Colon Carcinoma Metastatic in the Lung (tissue), 2 donors: ENCODE measurements around the gene DBH.

- PRO-cap, 2 experiments = no peak in any of the 2 experiments
Measured at GRCh38 chr9:133440918-133441506, 18.8 kb upstream of the CACFD1 start.

- PRO-cap, 2 experiments = no peak in any of the 2 experiments
Measured at GRCh38 chr9:133527420-133528166, 2.8 kb upstream of the MYMK start.

DNA sequence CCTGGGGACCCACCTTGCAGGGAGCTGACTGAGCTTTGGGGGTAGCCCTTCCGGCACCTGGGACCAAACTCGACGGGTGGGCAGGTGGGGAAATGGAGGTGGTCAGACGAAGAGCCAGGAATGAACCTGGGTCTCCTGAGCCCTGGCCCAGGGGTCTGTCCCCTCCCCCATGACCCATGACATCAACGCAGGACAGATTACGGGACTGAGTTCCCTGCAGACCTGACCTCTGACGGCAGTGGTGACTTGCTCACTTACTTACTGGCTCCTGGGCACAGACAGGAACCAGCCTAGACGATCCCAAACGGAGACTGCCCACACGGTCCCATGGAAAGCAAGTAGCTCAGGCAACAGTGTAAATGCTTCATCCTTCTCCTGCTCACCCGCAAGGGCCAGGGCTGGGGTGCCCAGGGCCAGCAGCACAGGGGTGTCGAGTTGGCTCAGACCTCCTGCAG, 5.4 kb downstream of the ADAMTSL2 start:
- PRO-cap, 2 experiments = no peak in any of the 2 experiments

DNA sequence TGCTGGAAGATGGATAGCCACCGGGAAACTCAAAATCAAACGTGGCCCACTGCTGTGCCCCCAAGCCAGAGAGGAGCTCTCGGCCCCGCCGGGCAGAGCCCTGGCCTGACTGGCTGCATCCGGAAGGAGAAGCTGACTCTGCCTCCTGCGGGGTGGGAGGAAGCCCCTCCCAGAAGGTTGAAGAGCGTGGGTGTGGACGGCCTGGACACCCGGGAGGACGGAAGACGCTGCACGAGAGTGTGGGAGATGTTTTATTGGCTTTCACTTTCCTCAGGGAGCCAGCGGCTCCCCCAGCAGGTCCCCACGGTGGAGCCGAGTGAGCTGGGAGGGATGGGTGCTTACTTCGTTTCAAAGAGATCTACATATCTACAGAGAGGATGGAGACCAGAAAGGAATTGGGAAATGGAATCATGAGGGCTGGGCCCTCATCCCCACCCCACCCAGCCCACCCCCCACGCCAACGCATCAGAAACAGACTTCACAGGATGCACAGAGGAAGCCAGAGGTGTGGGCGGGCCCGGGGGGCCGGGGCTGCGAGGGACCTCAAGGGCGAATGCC, 32.3 kb downstream of the FAM163B start:
- PRO-cap, 2 experiments = no peak in any of the 2 experiments

DNA sequence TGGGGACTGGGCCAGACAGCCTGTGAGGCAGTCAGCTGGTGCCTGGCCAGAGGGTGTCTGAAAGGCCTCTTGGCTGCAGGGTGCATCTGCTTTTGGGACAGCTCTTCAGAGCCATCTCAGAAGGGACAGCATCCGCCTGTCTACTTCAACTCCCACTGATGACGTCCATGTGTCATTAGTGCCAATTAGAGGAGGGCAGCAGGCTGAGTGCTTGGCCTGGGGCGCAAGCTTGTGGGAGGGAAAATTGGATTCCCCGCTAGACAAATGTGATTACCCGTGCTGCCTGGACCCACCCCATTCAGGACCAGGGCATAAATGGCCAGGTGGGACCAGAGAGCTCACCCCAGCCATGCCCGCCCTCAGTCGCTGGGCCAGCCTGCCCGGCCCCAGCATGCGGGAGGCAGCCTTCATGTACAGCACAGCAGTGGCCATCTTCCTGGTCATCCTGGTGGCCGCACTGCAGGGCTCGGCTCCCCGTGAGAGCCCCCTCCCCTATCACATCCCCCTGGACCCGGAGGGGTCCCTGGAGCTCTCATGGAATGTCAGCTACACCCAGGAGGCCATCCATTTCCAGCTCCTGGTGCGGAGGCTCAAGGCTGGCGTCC, at the start of gene DBH:
Gene DBH (plus strand): TSS at position 341 of the 605 bp plus-strand sequence.
- PRO-cap, 2 experiments = no peak in any of the 2 experiments

- PRO-cap, 2 experiments = no peak in any of the 2 experiments
Measured at GRCh38 chr9:133700617-133701985, 37.1 kb downstream of the SARDH start.

- PRO-cap, 2 experiments = peak in 1 of 2 experiments; most common minus-strand start chr9:133702073 (in 1)
Measured at GRCh38 chr9:133701986-133702292, 36.2 kb downstream of the SARDH start.

GRCh38 chr9:133786128-133787016, 48.2 kb upstream of the SARDH start:
- PRO-cap, 2 experiments = no peak in any of the 2 experiments

DNA sequence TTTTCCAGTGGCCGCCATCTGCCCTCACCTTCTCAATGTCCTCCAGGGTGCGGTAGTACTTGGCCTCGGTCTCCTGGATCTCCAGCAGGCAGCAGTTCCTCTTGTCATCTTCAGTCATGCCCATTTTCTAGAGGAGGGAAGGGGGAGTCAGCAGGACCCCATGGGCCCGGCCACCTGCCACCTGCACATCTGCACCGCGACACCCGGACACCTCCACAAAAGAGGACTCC, 70.8 kb upstream of the SARDH start:
- PRO-cap, 2 experiments = no peak in any of the 2 experiments

DNA sequence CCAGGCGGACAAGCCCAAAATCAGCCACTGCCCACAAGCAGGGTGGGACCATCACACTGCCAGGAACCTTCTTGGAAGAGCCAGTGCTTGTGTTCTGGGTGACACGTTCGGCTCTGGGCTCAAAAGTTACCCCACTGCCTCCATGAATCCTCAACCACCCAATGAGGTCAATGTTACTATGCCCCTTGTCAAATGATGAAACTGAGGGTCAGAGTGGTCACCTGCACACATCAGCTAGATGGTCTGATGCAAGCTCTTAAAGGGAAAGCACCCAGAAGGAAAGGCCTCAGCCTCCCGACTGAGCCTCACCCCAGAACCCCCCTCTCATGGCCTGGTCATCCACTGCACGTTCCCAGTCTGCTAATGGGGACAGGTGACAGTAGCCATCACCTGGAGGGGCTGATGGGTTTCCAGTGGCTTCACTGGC, 114.8 kb downstream of the VAV2 start:
- PRO-cap, 2 experiments = no peak in any of the 2 experiments

GRCh38 chr9:133892015-133892448, 100.1 kb downstream of the VAV2 start:
- PRO-cap, 2 experiments = no peak in any of the 2 experiments

DNA sequence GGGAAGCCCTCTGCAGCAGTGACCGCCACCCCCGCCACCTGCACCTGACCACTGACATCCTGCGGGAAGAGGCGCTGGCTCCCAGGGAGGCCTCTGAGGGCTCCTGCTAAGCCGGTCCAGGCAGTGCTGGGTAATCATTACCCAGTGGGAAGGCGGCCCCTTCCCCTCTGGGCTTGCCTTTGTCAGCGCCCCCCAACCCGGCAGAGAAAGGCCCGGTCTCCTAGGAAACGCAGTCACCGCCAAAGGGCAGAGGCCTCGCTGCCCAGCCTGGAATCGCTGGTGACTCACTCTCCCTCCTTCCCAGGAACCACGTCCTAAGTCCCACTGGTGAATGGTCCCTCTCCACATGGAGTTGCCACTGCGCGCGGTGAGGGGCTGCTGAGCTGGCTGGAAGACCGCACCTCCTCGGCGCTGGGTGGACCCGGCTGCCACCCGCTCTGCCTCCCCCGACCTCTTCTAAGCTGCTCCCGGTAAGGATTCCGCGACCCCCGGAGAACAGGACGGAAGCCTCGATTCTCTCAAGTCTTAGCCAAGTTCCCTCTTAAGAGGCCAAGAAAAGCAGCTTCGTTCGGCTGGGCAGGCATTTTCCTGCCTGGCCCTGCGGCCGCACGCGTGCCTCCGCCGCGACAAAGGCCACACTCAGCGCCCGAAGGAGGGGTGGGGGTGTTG, 1.2 kb downstream of the VAV2 start:
- PRO-cap, 2 experiments = peak in 2 of 2 experiments; most common plus-strand start position 358 of the sequence (in 2); most common minus-strand start position 53 of the sequence (in 2)

GRCh38 chr9:133993061-133993983, 1.2 kb upstream of the VAV2 start:
- PRO-cap, 2 experiments = peak in 2 of 2 experiments; most common plus-strand start chr9:133993600 (in 1); most common minus-strand start chr9:133993498 (in 2)

GRCh38 chr9:134066052-134066905, 1.5 kb downstream of the BRD3 start:
- PRO-cap, 2 experiments = peak in 2 of 2 experiments; most common plus-strand start chr9:134066662 (in 1)

DNA sequence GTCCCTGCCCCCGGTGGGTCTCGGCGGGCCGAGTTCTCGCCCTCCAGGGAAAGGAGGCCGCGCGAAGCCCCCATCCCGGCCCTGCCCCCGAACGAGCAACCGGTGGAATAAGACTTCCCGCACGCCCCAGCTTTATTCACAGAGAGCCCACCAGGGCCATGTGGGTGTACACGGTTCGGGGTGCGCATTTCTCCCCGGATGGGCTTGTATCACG, 1.0 kb downstream of the BRD3 start:
- PRO-cap, 2 experiments = no peak in any of the 2 experiments

GRCh38 chr9:134134608-134135061, 1.2 kb upstream of the WDR5 start:
- PRO-cap, 2 experiments = peak in 2 of 2 experiments; most common minus-strand start chr9:134134990 (in 2)

DNA sequence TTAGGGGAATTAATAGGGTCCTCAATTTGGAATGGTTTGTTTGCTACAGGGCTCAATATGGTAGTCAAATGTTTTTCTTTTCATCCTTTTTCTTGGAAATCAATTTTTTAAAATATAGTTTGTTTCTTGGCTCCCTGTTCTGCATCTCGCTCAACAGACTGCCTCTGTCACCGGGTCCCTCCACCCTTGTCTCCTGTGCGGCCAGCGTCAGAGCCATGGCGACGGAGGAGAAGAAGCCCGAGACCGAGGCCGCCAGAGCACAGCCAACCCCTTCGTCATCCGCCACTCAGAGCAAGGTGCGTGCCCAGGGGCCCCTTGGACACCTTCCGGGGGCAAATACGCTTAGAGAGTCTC, 3.8 kb downstream of the WDR5 start:
- PRO-cap, 2 experiments = no peak in any of the 2 experiments

DNA sequence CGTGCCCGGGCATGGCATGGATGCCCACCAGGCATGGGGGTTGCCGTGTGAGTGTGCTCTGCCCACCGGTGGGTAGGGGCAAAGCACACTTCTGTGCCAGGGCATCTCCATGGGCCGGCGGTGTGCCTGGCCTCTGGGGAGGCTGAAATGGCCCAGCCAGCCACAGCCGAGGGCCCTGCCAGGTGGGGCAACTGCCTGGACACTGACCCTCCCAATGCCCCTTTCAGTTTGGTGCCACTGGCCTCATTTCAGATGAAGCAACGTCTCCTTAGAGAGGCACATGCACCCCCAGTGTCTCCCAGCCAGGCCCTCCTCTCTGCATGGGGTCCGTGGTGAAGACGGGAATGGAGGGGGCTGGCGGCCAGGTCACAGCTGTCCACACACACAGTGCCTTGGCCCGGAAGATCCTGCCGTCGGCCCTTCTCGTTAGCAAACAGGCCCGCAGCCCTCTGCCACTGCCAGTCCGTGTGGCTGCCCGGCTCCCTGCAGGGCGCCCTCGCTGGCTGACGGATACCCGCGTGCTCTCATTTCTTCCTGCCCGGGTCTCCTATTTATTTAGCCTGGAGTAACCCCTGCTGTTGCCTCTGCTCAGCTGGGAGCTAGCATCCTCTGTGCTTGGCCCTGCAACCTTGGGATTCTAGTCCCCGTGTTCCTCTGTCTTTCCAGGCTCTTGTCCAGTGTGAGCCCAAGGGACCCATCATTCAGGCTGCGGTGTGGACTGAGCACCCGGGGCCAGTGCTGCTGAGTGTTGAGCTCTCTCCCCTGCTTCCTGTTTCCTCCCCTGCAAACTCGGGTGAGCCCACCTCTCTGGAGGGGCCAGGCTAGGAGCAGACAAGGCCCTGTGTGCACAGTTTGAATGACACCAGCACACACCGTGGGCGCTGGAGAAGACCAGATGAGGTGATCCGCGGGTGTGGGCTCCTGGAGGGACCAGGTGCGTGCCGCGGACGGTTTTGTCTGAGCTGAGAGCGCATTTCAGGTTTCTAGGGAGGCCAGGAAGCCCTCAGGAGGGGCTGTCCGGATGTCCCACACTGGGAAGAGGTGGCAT, 42.9 kb downstream of the WDR5 start:
- PRO-cap, 2 experiments = no peak in any of the 2 experiments

GRCh38 chr9:134315698-134316175, 10.5 kb upstream of the RXRA start:
- PRO-cap, 2 experiments = no peak in any of the 2 experiments

DNA sequence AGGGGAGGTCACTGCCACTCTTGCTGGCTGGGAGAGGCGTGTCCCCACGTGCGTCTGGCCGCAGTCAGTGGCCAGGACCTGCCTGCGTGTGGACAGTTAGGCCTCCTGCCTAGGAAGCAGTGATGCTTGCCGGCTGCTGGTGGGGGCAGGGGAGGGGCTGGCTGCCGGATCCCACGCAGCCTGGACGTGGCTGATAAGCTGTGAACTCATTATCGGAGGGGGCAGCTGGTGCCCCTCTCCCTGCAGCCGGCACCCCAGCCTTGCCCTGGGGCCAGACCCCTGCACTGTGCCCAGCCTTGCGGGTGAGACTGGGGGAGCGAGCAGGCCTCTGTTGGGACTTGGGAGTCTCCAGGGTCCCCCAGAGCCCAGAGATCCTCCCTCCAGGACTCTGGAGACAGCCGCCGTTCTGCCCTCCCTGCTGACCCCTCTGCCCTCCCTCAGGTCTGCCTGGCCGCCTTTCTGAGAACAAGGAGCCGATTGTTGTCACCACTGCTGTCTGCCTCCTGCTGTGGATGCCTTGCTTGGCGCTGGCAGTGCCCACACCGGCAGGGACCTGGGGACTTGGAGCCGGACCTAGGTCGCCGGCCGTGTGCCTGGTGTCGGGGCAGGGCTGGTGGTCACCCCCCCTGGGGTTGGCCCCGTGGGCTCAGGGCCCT, 12.4 kb downstream of the RXRA start:
- PRO-cap, 2 experiments = no peak in any of the 2 experiments